SK-MEL-5 (cell line): ENCODE data around the gene KSR1.

RAMPAGE:
- cytosol, long total RNA = no peak
- long total RNA = no peak
- nucleus, long total RNA = no peak
Observed at GRCh38 chr17:27299107-27299406, 5.1 kb downstream of the WSB1 start.

DNA sequence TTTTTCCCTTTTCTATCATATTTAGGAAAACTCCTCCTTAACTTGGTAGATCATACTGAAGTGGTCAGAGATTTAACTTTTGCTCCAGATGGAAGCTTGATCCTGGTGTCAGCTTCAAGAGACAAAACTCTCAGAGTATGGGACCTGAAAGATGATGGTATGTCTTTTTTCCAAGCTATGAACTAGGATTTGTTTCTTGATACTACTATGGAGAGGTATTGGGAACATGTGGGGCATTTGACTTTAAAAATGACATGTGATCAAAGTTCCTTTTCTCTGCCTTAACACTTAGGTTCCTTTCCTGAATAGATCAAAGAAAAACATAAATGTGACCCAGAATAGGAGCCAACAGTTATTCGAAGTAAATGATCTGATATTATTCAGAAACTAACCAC lies 10.8 kb downstream of the WSB1 start:
RAMPAGE:
- cytosol, long total RNA = no peak
- long total RNA = no peak
- nucleus, long total RNA = no peak

DNA sequence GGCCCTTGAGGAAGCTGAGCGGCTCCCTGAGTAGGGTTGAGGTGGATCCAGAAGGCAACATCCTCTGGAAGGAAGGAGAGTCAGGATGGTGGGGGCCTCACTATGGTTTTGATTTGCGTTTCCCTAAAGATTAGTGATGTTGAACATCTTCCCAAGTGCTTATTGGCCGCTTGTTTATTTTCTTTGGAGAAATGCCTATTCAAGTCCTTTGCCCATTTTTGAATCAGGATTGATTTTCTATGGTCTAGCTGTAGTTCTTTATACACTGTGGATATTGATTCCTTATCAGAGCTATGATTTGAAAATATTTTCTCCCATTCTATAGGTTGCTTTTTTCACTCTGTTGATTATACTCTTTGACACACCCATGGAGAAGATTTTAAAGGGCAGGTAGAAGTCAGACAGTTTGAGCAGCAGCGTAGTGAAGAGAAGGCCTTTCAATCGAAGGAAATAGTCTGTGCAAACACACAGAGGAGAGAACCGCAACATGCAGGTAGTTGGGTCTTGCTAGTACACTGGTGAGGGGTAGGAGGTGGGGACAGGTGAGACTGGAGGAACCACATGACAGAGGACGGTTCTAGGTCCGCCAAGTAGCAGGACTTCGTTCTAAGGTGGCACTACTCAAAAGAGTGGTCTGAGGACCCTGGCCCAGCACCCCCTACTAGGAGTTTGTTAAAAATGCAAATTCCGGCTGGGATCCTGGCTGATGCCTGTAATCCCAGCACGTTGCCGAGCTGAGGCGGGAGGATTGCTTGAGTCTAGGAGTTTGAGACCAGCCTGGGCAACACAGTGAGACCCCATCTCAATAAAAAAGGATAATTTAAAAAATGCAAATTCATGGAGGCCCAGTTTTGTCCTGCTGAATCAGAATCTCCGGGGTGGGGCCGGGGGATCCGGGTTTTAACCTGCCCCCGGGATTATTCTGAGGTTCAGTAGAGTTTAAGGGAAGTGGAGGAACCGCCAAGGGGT lies 58.9 kb downstream of the WSB1 start:
RAMPAGE:
- cytosol, long total RNA = no peak
- long total RNA = no peak
- nucleus, long total RNA = no peak

RAMPAGE:
- cytosol, long total RNA = no peak
- long total RNA = no peak
- nucleus, long total RNA = no peak
Observed at GRCh38 chr17:27379792-27380495, 76.3 kb upstream of the KSR1 start.

DNA sequence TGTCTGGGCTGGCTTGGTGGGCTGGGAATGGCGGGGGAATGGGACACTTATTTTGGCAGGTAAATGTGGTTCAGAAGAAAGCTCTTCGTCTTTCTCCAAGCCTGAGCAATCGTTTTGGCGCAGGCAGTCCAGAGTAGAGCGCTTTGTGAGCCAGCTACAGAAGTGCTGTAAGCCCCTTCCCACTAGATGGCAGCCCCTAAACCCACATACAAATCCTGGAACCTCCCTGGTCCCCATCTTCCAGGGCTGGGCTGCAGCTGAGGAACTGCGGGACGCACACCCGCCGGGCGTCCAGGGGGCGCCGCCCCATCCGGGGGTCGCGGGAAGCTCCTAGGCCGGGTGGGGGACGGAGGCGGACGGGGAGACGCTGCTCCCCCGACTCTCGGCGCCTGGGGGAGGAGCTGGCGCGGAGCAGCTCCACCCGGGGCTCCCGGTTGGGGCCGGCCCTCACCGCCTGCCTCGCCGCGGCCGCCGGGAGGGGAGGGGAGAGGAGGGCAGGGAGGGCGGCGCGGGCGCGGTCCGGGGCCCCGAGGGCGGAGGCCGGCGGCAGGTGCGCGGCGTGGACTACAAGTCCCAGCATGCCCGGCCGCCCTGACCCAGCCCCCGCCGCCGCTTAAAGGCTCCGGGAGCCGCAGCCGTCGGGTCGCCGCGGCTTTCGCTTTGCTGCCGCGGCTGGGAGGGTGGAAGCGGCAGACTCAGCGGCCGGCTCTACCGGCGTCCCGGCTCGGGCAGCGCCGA lies at the start of gene KSR1:
KSR1 (plus strand) TSS at position 643 of the 738 bp plus-strand sequence.
RAMPAGE:
- cytosol, long total RNA = no peak
- long total RNA = no peak
- nucleus, long total RNA = no peak

RAMPAGE:
- cytosol, long total RNA = no peak
- long total RNA = no peak
- nucleus, long total RNA = no peak
Observed at GRCh38 chr17:27495489-27495838, 39.2 kb downstream of the KSR1 start.

RAMPAGE:
- cytosol, long total RNA = no peak
- long total RNA = no peak
- nucleus, long total RNA = no peak
Observed at GRCh38 chr17:27552847-27553524, 78.0 kb upstream of the LGALS9 start.

RAMPAGE:
- cytosol, long total RNA = no peak
- long total RNA = no peak
- nucleus, long total RNA = no peak
Observed at GRCh38 chr17:27633370-27634105, 2.5 kb downstream of the LGALS9 start.

GRCh38 chr17:27782831-27783448 lies 17.4 kb downstream of the NOS2 start:
RAMPAGE:
- cytosol, long total RNA = no peak
- long total RNA = no peak
- nucleus, long total RNA = no peak

DNA sequence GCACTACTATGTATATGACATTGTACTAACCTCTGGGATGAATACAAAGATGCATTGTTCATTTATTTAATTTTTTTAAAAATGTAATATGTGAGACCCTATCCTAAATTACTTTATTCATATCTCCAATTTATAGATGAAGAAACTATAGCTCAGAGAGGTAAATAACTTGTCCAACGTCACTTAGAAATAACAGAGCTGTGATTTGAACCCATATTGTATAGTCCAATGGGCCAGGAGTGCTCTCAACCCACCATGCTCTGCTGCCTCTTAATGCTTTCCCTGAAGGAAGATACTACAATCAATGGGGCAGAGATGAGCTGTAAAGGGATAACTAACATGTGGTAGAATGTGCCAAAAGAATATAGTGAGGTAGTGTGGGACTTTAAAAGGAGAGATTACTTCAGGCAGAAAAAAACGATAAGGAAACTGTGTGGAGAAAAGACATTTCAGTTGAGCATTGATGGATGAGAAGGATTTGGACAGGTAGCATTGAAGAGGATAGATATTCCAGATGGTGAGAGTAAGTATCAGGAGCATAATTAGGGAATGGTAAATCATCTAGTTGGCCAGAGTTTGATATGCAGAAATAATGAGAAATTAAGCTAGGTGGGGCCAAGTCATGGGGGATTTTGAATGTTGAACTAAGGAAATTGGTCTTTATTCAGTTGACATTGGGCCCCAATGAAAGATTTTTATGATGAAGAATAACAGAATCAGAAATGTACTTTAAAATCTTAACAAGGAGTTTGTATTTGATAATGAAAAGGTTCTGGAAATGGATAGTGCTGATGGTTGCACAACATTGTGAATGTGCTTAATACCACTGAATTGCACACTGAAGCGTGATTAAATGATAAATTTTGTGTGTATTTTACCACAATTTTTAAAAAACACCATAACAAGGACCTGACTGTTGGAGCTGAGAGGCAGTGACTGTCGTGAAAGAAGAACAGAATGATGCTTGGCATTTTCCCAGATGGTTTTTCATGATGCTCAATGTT lies 97.4 kb downstream of the NLK start:
RAMPAGE:
- cytosol, long total RNA = no peak
- long total RNA = no peak
- nucleus, long total RNA = no peak

DNA sequence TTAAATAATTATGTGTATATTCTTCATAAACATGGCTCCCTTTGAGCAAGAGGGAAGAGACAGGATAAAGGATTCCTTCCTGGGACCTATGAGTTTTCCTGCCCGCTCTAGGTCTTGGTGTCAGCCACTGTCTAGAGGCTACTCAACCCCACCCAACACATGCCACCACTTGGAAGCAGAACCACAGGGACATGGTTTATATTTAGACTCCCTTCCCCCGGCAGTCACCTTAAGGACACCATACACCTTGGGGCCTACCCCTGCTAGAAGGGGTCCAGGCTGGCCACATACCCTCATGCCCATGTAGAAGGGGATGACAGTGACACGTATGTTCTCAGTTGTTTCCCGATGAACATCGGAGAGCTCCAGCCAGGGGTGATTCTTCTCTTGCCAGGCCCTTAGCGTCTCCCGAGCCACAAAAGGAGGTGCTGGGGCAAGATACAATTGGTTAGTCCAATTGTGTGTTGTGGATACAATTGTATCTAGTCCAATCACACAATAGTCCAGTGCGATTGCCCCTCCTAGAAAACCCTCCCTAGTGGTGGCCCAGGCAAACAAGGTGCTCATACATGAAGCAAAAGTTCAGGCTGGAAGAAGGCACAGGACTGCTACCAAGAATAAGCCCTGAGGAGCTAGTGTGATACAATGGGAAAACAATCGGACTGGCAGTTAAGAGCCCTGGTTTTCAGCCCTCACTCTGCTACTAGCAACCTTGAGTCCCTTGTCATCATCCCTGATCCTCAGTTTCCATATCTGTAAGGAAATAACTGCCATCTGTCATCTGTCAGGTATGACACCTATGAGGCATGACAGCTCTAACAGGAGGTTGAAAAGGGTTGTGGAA lies 5.7 kb downstream of the POLDIP2 start:
RAMPAGE:
- cytosol, long total RNA = no peak
- long total RNA = no peak
- nucleus, long total RNA = no peak

RAMPAGE:
- cytosol, long total RNA = no peak
- long total RNA = no peak
- nucleus, long total RNA = no peak
Observed at GRCh38 chr17:28384986-28385531, 13.6 kb downstream of the SARM1 start.

GRCh38 chr17:28497917-28498219 lies 8.3 kb upstream of the FOXN1 start:
RAMPAGE:
- cytosol, long total RNA = no peak
- long total RNA = no peak
- nucleus, long total RNA = no peak

DNA sequence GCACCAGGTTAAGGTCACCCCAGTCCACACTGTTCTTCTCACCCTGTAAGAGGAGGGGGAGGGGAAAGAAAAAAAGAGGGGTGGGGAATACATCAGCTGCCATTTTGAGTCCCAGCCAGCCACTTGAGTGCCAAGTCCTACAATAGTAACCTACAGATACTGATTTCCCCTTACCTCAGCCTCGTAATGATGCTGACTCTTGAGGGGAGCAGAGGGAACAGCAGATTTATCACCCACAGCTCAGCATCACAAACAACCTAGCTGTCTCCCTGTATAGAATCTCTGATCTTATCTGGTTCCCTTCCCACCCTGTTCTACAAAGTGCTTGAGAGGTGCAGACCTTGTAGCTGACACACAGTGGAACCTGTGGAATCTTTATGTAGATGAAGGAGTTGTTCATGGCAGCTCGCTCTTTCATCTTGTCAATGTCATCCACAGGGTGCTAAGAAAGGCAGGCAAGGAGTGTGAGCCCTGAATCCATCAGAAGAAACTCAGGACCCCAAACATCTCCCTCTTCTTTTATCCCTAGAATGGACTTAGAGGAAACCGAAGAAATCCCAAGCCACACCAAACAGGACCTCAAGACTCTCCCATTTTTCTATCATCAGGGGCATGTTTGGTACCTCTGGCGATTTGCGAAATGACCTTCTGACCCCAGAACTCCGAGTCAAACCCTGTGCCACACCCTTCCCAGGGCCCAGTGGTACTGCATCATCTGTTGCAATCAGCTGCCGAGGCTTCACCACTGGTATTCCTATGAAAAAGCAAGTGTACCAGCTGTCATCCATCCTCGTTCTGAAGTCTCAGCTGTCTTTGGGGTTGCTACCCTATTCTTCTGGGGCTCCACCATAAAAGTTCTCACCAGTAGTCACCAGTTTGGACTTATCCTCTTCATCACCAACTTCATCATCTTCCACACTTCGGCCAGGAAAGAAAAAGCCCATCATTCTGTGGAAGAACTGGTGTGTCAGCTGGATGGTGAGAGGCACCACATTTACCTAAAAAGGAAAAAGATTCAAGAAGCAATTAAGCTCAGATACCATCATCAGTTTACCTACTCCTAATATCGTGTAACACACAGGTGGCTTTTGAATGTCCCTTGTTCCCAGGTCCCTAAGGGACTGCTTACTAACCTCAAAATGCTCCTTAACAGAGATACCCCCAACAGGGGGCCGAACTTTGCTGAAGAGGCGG lies 2.2 kb upstream of the RSKR start:
RAMPAGE:
- cytosol, long total RNA = no peak
- long total RNA = no peak
- nucleus, long total RNA = no peak

GRCh38 chr17:28624048-28624674 lies 10.2 kb upstream of the RSKR start:
RAMPAGE:
- cytosol, long total RNA = no peak
- long total RNA = no peak
- nucleus, long total RNA = no peak

GRCh38 chr17:28639164-28640247 lies 5.5 kb downstream of the BLTP2 start:
RAMPAGE:
- cytosol, long total RNA = no peak
- long total RNA = no peak
- nucleus, long total RNA = no peak

DNA sequence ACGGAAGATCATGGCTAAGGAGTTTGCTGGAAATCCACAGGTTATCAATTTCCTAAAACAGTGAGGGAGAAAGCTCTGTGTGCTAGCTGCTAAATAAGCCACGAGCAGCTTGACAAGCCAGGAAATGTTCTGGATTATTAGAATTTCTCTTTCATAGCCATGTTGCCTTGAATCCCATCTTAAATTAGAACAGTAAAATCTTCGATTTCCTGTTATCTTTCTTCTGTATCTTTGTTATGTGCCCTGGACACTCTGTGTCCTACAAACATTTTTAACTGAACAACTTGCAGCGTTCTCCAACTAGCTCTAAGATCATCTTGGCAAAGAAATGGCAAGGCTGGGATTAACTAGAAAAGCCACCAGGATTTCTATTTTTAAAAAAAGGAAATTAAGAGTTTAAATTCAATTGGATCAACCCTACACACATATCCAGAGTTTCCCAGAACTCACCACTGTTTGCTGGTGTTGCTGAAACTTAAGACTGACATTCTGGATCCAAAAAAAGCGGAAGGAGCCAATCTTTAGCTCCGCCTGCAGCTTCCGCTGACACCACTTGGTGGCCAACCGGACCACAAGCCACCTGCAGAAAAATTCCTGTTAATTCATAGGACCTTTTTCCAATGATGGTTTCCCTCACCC lies 1.2 kb downstream of the BLTP2 start:
RAMPAGE:
- cytosol, long total RNA = no peak
- long total RNA = no peak
- nucleus, long total RNA = no peak

RAMPAGE:
- cytosol, long total RNA = no peak
- long total RNA = no peak
- nucleus, long total RNA = no peak
Observed at GRCh38 chr17:28655259-28655730, 6.4 kb downstream of the SDF2 start.

GRCh38 chr17:28718731-28718932 lies 964 bp upstream of the RAB34 start:
RAMPAGE:
- cytosol, long total RNA = no peak
- long total RNA = no peak
- nucleus, long total RNA = no peak

GRCh38 chr17:28720093-28720471 lies 297 bp downstream of the RPL23A start:
RAMPAGE:
- cytosol, long total RNA = no peak
- long total RNA = no peak
- nucleus, long total RNA = no peak